Cerebellum (tissue), 5 donors: ENCODE results near the genes DCTN4, GPX3, ANXA6, SLC36A3, ATOX1 and GLRA1.

DNA sequence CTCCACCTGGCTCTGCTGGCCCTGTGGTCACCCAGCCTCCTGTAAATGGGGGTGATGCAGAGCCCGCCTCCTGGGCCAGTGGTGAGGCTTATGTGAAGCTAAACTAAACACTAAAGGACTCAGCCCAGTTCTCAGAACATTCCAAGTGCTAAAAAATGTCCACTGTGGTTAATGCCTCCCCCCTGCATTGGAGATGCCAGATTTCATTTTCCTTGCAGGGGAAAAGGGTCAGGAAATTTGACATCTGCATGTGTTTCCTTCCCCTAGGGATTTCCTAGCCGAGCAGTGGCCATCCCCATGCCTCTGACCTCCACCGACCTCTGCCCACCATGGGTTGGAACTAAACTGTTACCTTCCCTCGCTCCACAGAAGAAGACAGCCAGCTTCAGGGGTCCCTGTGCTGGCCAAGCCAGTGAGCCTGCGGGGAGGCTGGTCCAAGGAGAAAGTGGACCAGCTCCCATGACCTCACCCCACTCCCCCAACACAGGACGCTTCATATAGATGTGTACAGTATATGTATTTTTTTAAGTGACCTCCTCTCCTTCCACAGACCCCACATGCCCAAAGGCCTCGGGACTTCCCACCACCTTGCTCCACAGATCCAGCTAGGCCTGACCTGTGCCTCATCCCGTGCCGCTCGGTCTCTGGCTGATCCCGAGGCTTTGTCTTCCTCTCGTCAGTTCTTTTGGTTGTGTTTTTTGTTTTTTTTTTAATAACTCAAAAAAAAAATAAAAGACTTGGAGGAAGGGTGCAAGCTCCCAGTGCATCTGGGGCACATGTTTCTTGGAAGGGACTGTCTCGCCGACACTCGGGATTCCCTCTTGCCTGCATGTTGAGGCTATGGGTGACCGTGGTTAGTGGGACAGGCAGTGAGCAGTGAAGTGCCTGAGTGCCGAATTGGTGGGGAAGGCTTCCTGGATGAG, 12.9 kb downstream of the CD74 start:
- PRO-cap, 3 experiments = no peak in any of the 3 experiments
- RAMPAGE, long total RNA = no peak

GRCh38 chr5:150464386-150465123, 15.0 kb upstream of the RPS14 start:
- PRO-cap, 3 experiments = no peak in any of the 3 experiments
- RAMPAGE, long total RNA = no peak

- PRO-cap, 3 experiments = no peak in any of the 3 experiments
- RAMPAGE, long total RNA = no peak
Measured at GRCh38 chr5:150560190-150560793, 52.4 kb downstream of the NDST1 start.

- PRO-cap, 3 experiments = no peak in any of the 3 experiments
- RAMPAGE, long total RNA = no peak
Measured at GRCh38 chr5:150613945-150614779, 26.3 kb upstream of the SYNPO start.

DNA sequence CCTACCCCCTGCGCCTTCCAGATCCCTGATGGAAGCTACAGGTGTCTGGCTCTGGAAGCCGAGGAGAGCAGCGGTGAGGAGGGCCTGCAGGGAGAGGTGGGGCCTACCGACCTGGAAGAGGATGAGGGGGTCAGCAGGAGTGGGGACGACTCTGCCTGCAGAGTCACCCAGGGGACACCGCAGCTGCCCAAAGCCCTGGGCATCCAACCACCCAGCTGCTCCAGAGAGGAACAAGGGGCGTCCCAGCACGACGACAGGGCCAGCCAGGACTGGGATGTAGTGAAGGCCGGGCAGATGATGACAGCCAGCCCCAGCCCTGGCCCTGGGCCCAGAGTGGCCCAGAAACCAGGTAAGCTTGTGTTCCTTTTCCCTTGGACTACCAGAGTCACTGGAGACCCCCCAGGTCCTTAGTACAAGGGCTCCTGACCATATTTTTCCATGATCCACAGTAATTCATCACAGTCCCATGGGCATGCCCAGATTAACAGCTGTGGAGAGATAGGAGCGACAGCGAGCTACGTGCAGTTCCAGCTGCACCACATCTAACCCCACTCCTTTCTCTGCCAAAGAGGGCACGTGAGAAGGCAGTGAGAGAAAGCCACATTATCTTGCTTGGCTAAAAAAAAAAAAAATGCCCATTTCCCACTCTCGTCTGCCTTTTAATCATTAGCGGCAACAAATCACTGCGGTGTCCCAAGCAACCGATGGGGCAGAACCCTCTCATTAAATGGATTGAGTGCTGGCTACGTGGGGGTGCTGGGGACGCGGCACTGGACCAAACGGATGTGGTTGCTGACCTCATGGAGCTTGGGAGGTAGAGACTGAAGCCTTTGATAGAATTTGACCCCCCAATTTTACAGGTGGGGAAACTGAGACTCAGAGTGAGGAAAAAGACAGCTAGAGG, 21.8 kb upstream of the SYNPO start:
- PRO-cap, 3 experiments = no peak in any of the 3 experiments
- RAMPAGE, long total RNA = no peak

- PRO-cap, 3 experiments = no peak in any of the 3 experiments
- RAMPAGE, long total RNA = no peak
Measured at GRCh38 chr5:150673731-150673950, 12.6 kb downstream of the MYOZ3 start.

DNA sequence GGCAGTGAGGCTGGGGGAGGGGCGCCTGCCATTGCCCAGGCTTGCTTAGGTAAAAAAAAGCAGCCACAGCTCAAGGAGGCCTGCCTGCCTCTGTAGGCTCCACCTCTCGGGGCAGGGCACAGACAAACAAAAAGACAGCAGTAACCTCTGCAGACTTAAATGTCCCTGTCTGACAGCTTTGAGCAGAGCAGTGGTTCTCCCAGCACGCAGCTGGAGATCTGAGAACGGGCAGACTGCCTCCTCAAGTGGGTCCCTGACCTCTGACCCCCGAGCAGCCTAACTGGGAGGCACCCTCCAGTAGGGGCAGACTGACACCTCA, 15.6 kb downstream of the DCTN4 start:
- PRO-cap, 3 experiments = no peak in any of the 3 experiments
- RAMPAGE, long total RNA = no peak

DNA sequence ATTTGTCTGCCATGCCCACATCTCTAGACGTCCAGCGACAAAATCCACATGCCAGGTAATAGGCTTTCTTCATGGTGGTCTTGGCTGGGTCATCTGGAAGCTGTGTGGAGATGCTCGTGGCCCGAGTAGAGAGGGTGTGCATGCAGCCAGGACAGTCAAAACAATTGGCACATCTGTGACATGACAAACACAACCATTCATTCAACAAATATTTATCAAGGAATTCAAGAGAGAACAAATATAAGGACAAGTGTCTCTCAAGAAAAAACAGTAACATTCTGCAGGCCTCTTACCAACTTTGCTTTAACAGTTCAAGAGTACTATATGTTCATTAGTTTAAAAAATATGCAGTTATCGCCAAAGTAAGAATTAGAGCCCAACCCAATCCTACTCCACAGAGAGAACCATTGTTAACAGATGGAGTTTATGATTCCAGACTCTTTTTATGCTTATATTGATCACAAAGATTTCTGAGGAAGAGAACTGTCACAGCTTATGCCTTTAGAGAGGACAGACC, 5.3 kb downstream of the DCTN4 start:
- PRO-cap, 3 experiments = no peak in any of the 3 experiments
- RAMPAGE, long total RNA = no peak

DNA sequence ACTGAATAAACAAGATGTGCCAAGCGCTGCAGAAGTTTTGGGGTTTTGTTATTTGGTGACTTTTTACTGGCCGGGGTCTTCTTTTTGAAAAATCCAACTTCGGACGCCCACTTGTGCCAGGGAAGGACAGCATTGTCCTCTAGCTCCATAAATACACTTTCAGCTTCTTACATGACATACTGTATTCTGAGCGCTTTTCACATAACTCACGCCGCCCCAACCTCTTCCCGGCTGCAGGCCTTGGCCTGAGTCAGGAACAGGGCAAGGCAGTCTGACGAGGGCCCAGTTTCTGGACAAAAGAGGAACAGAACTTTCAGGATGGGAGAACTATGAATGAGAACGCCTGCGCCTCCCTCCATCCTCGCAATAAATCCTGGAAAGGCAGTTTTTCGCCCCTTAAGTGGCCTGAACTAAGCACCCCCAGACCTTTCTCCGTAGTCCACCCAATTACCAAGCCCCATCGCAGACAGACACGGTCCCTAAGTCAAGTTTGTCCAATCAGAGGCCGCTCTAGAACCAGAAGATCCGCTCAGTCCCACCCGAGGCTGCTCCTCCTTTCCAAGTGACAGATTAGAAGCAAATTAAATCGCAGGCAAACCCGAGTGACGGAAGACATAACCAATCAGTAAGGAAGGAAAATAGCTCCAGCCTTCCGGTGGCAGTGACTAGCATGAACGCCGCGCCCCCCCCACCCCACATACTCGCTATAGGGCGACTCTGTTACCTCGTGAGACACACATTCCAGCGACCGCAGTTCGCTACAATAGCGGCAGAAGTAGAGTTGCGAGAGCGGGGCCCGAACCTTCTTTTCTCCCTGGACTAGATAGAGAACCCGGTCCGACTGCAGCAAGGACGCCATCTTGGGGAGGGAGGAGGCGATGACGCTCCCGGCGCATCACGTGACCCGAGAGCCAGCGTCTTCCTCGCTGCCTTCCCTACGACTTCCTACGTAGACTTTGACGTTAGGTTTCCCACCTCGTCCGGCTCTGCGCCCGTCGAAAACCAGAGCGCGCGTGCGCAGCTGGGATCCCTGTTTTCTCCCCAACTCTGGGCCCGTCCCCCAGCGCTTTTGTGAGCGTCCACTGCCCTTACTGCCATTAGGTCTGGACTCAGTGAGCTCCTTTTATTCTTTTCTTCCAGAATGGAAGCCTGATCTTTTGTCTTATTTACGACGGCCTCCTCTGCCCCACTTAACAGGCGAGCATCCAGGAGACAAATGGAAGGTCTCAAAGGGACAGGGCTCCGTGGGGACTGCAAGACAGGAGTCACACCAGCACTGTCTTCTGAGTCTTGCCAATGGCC, at the start of gene DCTN4:
Gene DCTN4, minus strand, starts transcription at position 883 of the 1,302 bp plus-strand sequence.
- PRO-cap, 3 experiments = peak in 3 of 3 experiments; most common plus-strand start position 1,005 of the sequence (in 2); most common minus-strand start position 373 of the sequence (in 2)
- RAMPAGE, long total RNA = start-site peak on the minus strand centred at position 495 of the sequence, 146 bp wide, 20 and 23 reads in 2 replicates; start-site peak on the minus strand centred at position 871 of the sequence, 13 bp wide, 353 and 409 reads in 2 replicates

DNA sequence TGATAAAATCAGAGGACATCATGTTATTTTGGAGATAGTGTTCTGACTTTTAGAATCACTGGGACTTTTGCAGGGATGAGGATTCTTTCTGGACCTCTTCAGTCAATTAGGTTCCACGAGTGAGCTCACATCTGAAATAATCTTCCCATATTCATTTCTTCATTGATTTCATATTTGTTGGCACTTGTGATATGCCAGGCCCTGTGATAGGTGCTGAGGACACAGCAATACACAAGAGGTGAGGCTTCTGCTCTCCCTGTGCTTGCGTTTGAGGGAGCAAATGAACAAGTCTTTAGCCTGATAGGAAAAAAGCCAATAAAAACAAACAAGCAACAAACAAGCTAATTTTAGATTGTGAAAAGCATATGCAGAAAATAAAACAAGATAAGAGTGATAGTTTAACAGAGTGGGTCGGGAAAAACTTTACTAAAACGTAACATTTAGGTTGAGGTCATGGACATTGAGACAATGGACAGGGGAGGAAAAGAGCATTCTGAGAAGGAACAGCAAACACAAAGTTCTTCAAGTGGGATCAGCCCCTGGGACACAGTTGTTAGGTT, 4.2 kb downstream of the SMIM3 start:
- PRO-cap, 3 experiments = no peak in any of the 3 experiments
- RAMPAGE, long total RNA = no peak

- PRO-cap, 3 experiments = peak in 3 of 3 experiments; most common plus-strand start chr5:151020591 (in 3); most common minus-strand start chr5:151020429 (in 2)
- RAMPAGE, long total RNA = no peak
Measured at GRCh38 chr5:151020106-151021153, at the start of gene GPX3. Gene GPX3, plus strand, starts transcription at chr5:151020591.

DNA sequence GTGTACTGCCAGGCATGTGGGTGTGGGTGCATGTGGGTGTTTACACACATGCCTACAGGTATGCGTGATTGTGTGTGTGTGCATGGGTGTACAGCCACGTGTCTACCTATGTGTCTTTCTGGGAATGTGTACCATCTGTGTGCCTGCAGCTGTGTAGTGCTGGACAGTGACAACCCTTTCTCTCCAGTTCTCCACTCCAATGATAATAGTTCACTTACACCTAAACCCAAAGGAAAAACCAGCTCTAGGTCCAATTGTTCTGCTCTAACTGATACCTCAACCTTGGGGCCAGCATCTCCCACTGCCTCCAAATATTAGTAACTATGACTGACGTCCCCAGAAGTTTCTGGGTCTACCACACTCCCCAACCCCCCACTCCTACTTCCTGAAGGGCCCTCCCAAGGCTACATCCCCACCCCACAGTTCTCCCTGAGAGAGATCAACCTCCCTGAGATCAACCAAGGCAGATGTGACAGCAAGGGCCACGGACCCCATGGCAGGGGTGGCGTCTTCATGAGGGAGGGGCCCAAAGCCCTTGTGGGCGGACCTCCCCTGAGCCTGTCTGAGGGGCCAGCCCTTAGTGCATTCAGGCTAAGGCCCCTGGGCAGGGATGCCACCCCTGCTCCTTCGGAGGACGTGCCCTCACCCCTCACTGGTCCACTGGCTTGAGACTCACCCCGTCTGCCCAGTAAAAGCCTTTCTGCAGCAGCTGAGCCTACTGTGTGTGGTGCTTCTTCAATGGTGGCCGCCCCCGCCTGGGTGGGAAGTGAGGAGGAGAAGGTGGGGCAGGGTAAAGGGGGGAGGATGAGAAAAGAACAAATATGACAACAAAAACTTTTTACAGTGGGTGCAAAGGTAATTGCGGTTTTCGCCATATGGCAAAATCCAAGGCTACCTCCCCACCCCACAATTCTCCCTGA, 8.2 kb downstream of the GPX3 start:
- PRO-cap, 3 experiments = no peak in any of the 3 experiments
- RAMPAGE, long total RNA = no peak

- PRO-cap, 3 experiments = no peak in any of the 3 experiments
- RAMPAGE, long total RNA = no peak
Measured at GRCh38 chr5:151037870-151038207, 17.4 kb downstream of the GPX3 start.

- PRO-cap, 3 experiments = peak in 3 of 3 experiments; most common plus-strand start chr5:151157525 (in 1); most common minus-strand start chr5:151157529 (in 2)
- RAMPAGE, long total RNA = no peak
Measured at GRCh38 chr5:151157409-151158050, at the start of gene ANXA6. Gene ANXA6, minus strand, starts transcription at chr5:151157779.

GRCh38 chr5:151250926-151251697, 1.9 kb upstream of the GM2A start:
- PRO-cap, 3 experiments = no peak in any of the 3 experiments
- RAMPAGE, long total RNA = no peak

- PRO-cap, 3 experiments = no peak in any of the 3 experiments
- RAMPAGE, long total RNA = no peak
Measured at GRCh38 chr5:151303584-151304078, at the start of gene SLC36A3. Gene SLC36A3, minus strand, starts transcription at chr5:151303766.

- PRO-cap, 3 experiments = no peak in any of the 3 experiments
- RAMPAGE, long total RNA = no peak
Measured at GRCh38 chr5:151619812-151620138, 28.6 kb upstream of the FAT2 start.

GRCh38 chr5:151758086-151759258, at the start of gene ATOX1:
Gene ATOX1, minus strand, starts transcription at chr5:151758631.
- PRO-cap, 3 experiments = peak in 3 of 3 experiments; most common plus-strand start chr5:151758773 (in 2); most common minus-strand start chr5:151758608 (in 2)
- RAMPAGE, long total RNA = start-site peak on the minus strand at chr5:151758590-151758621, 207 and 177 reads in 2 replicates

GRCh38 chr5:151770025-151770150, 1.9 kb upstream of the G3BP1 start:
- PRO-cap, 3 experiments = no peak in any of the 3 experiments
- RAMPAGE, long total RNA = no peak

GRCh38 chr5:151924773-151925046, at the start of gene GLRA1:
Gene GLRA1, minus strand, starts transcription at chr5:151924851.
- PRO-cap, 3 experiments = no peak in any of the 3 experiments
- RAMPAGE, long total RNA = no peak